Bronchus (tissue), 1 donor: ENCODE measurements around the gene MOGAT2.

DNA sequence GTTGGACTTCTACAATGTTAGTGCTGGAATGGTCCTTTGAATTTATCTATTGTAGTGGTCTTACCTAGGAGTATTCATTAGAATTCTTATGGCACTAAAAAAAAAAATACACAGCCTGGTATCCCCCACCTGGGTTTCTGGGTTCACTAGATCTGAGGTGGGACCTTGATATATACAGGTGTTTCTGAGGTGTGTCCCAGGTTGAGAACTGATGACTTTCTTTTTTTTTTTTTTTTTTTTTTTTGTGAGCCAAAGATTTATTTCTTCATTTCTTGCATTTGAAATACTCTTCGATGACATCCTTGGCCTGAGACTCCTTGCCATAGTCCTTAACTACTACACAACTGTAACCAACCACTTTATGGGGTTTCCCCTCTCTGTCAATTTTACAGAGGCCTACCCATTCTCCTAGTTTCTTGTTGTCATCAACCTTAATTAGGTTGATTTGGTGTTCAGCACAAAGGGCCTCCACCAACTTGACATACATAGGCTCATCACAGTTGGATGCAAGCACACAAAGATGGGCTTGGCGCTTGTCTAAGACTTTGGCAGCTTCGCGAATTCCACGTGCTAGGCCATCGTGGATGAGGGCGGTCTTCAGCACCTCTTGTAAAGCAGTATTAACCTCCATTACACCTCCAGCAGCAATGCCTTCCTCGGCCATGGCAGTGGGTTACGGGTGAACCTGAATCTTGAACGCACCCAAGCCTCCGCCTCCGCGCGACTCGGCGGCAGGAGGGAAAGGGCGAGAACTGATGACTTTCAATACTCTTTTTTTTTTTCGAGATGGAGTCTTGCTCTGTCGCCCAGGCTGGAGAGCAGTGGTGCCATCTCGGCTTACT lies 3.0 kb upstream of the RNF169 start:
- PRO-cap, result no peak

DNA sequence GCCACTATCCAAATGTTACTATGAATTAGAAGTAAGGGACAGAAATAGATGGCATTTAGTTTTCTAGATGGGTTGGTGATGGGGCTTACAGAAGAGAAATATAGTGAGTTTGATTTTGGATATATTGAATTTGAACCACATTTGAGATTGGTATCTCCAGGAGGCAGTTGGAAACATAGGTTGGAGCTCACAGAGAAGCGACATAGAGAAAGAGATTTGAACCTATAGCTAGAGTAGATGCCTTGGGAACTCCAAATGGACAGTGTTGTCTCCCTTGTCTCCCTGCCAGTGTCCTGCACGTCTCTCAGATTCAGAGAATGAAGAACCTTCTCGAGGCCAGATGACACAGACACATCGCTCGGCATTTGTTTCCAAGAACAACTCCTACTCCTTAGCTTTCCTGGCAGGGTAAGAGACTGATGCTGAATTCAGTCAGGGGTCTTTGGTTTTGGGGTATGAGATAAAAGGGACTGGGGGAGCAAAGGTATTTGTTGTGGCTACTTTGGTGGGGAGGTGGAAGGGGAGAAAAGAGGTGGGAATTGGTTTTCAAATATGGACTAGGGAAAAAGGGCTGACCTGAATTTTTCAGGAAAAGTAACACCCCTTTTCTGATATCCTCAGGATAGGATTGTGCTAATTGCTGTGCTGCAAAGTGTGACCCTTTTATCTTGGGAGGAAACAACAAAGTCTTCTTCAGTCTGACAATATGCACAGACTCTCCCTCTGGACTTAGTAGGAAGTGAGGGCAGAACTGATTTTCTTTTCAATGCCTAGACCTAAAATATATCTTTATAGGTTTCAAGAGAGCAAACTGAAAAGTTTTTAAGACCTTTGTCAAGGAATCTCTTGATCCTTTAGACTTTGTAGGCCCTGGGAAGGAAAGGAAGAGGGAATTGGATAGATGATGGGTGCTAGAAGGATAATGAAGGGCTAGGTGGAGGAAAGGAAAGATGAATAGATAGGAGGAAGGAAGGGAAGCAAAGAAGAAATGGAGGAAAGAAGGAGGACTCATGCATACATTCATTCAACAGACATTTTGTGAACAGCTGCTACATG lies 69.0 kb downstream of the RNF169 start:
- PRO-cap, result no peak

DNA sequence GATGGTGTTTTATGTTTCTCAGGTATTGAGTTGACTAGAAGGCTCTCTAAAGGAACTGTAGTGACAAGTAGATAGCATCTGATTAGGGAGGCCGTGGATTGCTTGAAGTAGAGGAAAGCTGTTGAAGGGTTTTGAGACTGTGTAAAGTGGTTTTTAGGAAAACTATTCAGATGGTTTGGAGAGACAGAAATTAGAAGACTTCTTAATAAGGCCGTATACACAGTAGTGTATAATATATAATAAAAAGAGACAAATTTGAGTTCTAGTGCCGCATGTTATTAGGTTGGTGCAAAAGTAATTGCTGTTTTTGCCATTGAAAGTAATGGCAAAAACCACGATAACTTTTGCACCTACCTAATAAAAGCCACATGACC lies 2.9 kb downstream of the SPCS2 start:
- PRO-cap, result no peak

- PRO-cap, result no peak
These were observed 3.9 kb downstream of the SLCO2B1 start for GRCh38 chr11:75154514-75155549.

DNA sequence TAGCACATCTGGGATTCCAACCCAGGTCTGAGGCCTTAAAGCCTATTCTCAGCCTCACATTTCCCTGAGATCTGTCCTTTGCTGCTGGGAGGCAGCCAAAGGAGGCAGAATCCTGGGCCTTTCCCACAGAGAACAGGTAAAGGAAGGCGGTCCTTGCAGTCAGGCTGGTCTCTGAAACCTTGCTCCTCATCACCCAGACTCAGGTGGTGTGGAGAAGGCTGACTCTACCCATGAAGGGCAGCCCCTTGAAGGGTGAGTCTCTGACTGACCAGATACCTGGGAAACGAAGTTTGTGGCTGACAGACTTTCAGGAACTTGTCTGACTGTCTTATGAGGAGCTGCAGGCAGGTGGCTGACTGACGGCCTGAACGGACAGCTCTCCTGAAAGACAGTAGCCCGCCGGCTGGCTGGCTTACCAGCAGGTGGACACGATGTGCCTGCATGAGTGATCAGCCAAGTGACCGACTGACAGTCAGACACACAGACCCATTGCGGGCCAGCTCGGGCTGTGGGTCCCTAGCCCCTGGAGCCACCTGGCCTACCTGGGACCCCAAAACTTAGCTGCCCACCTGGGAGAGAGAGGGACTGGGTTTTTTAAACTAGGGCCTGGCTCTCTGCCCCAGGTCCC lies 8.0 kb downstream of the SLCO2B1 start:
- PRO-cap, result no peak

DNA sequence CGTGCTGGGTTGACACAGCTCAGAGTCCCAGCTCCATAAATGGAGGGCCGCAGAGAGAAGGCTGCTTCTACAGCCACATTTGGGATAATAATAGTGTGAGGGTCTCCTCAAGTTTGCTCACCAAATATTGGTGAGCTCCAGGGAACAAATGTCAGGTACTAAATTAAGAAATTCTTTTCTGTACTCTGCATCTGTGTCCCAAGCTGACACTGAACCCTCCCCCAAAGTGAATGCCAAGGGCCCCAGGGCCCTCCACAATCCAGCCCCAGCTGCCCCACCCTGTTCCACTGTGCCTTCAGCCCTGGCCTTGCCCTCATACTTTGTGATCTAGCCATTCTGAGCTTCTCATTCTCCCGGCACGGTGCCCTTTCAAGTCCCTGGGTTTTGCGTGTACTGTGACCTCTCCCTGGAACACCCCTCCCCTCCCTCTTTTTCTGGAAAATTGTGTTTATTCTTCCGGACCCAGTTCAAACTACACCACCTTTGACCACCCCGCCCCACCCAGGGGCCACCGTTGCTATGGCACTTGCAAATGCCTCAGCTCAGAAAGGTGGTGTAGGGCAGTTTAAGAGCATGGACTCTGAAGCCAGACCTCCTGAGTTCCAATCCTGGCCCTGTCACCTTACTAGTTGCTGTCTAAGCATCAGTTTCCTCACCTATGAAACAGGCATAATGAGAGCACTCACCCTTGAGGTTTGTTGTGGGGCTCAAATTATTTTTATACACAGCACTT lies 17.6 kb downstream of the SLCO2B1 start:
- PRO-cap, result no peak

DNA sequence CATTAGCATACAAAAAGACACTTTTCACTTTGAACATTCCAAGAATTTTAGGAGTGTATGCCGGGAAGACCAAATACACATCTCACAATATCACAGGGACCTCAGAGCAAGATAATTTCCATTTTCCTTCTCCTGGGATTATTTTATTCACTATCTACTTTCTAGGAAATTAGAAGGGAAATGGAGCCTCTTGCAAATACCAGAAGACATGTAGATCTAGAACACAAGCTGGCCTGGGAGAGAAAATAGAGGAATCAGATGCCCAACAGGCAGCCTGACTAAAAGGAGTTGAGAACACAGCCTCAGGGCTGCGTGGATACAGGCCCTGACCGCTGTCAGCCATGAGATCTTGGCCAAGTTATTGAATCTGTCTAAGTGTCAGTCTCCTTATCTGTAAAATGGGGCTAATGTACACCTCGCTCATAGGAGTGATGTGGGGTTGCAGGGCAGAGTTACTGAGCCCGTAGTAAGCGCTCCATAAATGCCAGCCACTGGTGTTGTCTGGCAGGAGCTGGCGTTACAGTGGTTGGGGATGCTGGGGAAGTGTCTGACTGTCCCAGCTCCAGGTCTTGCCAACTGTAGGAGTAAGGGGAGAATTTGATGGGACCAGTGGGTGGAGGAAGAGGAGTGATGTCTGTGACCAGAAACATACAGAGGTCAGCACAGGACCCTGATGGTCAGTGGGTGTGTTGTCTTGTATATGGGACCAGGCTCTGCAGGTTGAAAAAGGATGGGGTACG lies 38.4 kb upstream of the TPBGL start:
- PRO-cap, result no peak

DNA sequence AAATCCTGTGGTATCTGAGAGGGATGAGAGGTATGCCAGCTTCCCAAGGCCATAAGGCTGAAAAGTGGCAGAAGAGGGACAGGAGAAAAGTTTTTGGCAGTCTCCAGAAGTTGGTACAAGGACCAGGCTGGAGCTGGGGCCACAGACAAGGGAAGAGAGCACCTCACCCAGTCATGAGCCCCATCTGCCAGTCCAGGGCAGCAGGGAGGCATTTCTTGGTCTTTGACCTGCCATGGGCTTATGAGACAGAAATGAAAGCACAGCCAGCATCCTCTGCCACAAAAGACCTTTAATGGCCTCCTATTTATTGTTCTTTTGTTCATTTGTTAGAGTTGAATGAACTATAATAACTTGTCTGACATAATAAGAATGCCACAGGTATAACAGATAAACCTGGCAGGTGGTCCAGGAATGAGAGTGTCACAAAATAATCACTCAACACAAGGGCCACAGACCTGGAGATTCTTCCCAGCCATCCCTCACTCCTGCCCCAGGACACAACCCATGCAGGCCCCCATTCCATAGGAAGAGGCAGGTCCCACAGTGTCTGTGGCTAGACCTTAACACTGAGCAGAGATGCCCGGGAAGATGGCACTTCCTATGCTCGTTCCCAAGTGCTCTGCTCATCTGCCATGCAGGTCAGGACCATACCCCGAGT lies 19.4 kb downstream of the TPBGL start:
- PRO-cap, result unidirectional peak, minus-strand start at position 282 of the sequence

GRCh38 chr11:75262328-75263286 lies 22.0 kb downstream of the TPBGL start:
- PRO-cap, result unidirectional peak, minus-strand start at chr11:75262537; unidirectional peak, minus-strand start at chr11:75263182

GRCh38 chr11:75265872-75266655 lies 25.5 kb downstream of the TPBGL start:
- PRO-cap, result no peak

GRCh38 chr11:75313466-75313826 lies 38.0 kb downstream of the ARRB1 start:
- PRO-cap, result no peak

GRCh38 chr11:75337082-75337705 lies 14.3 kb downstream of the ARRB1 start:
- PRO-cap, result unidirectional peak, plus-strand start at chr11:75337553

- PRO-cap, result no peak
These were observed 20.4 kb upstream of the ARRB1 start for GRCh38 chr11:75371838-75372284.

- PRO-cap, result no peak
These were observed 2.0 kb downstream of the RPS3 start for GRCh38 chr11:75401156-75401827.

DNA sequence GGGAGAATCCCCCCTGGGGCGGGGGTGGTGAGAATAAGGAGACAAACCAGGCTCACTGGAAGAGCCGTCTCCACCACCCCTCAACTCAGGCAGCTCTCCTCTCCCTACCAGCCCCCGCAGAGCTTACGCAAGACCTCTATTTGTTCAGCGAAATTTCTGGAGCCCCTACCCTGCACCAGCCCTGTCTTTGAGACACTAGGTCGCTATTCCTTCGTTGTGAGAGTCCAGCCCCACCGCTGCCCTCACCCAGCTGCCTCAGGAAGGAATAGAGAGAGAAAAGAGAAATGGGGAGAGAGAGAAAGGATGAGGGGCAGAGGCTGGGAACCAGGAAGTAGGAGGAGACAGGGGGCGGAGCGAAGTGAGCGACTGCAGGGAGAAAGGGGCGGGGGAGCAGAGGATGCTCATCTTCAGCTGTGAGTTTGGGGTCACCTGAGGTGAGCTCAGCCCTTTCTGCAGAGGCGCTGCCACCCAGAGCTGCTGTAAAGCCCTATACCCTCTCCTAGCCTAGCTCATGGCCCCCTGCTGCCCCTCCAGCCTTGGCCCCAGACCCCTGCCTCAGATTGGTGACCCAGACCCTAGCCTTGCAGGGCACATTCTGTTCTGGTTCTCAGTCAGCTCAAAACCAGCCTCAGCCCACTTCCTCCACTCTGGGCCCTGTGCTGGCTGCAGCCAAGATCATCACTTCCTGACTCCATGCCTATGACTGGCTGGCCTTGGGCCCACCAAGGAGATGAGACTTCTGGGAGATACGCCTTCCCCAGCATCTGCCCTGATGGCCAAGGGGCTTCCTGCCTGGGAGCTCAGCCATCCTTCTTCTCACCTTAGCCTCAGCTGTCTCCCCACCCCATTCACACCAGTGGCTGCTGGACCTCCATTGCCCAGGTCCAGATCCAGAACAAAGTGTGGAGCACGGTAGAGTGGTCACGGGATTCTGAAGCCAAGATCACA lies 42.5 kb upstream of the KLHL35 start:
- PRO-cap, result bidirectional peak, plus-strand start at position 375 of the sequence, minus-strand start at position 331 of the sequence

- PRO-cap, result bidirectional peak, plus-strand start at chr11:75559294, minus-strand start at chr11:75559243
These were observed 2.8 kb upstream of the SERPINH1 start for GRCh38 chr11:75559066-75559908.

- PRO-cap, result no peak
These were observed at the start of gene MOGAT2 for GRCh38 chr11:75717544-75718011. Gene MOGAT2 (plus strand): TSS chr11:75717838.

DNA sequence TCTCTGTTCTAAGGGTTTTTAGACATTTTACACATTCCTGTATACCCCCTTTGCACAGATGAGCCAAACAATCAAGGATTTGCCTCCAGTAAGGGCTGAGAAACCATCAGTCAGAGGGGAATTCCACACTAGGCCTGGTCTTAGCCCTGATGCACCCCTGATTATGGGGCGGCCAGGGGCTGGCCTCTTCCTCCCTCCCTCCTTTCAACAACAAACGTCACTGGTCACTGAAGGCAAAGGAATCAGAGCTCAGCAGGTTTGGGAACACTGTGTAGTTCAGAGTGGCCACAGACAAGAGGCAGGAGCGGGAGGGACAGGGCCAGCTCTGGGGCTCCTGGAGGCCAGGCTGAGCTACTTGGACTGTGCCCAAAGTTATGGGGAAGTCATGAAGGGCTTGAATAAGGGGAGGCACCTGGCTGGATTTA lies 1.5 kb downstream of the MOGAT2 start:
- PRO-cap, result no peak

DNA sequence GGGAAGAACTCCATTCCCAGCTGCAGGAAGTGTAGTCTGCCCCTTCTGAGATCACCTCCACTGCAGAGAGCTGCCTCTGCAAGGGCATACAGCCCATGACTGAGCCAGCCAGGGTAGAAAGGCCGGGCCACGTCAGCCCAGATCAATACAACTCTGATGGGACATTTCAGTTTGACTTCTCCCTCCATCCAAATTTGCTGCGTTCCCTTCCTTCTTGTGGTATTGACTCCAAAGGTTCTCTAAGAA lies 19.7 kb downstream of the MOGAT2 start:
- PRO-cap, result no peak

DNA sequence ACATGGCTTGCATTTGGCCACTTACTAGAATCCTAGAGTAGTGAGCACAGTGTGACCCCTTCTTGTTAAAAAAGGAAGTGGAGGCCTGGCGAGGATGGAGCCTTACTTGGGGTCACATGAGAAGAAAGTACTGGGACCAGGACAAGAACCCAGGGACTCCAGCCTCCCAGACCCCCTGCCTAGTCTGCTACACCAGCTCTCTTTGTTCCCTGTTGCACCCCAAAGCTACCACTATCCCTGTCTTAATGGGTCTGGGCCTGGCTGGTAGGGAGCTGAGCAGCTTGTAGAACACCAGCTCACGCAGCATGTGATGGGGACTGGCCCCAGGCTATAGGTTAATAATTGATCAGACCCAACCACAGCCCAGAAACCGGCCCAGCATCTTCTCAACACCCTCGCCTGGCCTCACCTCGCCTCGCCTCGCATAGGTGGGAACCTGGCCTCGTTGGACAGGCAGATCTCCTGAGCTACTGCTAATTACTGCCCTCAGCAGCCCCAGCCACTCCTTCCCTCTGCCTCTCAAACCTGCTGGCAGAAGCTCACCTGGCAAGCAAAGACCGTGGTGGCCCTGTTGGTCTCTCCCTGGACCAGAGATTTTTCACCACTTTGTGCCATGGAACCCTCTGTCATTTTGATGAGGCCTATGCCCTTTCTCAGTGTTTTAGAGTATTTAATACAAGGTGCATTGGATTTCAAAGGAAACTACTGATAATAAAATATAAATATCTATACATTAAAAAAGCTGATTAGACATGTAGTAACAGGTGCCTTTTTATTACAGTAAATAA lies 17.8 kb downstream of the DGAT2 start:
- PRO-cap, result no peak